Measurements from ENCODE around the gene TECTA.

DNA sequence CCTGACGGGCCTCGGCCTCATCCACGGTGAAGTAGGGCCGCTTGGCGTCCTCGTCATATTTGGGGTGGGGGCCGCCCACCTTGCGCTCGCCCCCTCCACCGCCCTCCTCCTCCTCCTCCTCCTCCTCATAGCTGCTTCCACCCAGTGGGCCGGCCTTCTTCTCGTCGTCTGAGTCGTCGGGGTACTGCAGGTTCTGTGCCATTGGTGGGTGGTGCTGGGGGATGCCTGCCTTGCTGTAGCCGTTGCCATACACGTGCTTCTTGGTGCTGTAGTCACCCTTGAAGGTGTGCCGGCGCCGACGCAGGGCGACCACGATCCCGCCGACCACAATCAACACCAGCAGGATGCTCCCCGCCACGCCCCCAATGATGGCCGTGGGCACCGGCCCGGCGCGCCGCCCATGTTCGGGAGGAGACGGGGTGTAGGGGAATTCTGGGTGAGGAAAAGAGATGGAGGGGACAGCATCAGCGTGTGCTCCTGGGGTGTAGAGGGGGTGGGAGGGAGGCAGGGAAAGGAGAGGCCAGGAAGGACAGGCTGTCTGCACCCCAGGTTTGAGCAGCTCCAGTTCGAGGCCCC lies 64.0 kb downstream of the NECTIN1 start:
- PRO-cap, 8 experiments: no peak in any of the 8 experiments

DNA sequence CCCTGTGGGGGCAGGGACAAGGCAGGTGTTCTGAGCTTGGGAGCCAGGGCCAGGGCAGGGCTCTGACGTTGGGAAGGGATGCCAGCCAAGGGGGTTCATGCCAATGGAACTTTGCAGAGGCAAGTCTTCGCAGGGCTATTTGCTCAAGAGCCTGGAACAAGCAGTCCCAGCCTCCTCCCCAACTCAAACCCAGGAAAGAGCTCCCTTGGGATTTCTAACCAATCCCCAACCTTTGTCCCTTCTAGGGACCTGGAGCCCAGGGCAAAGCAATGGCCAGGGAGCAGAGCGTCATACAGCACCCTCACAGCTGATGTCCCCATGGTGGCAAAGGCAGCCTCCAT lies 144.0 kb downstream of the TRIM29 start:
- PRO-cap, 8 experiments: no peak in any of the 8 experiments

DNA sequence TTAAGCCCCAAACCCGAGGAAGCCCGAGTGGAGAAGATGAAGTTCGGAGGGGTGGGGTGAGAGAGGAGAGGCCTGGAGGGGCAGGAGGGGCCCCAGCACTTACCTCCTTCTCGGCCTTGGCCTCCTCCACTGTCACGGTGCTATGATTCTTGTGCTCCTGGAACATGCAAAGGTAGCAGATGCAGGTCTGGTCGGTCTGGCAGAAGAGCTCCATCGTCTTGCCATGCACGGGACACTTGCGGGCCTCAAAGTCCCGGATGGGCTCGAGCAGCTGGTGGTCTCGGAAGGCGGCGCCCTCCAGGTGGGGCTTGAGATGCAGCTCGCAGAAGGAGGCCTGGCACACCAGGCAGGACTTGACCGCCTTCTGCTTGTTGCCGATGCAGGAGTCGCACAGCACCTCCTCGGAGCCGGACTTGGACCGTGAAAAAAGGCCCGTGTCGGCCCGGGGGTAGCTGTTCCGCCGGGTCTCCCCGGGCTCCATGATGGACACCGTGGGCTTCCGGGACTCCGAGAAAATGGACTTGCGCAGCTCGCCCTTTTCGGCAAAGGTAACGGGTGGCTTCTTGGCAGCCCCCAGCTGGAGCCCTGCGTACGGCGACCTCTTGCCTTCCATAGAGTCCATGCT lies 676 bp downstream of the TRIM29 start:
- PRO-cap, 8 experiments: no peak in any of the 8 experiments

DNA sequence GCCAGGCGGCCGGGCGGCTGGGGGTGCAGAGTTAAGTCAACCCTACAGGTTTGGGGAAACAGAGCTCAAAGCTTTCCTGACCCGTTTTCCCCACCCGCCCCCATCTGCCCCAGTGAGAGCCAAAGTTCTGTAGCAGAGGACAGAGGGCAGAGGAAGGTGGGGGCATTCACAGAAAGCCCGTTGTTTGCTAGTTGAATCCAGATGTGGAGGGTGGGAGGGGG lies 13.0 kb upstream of the OAF start:
- PRO-cap, 8 experiments: no peak in any of the 8 experiments

DNA sequence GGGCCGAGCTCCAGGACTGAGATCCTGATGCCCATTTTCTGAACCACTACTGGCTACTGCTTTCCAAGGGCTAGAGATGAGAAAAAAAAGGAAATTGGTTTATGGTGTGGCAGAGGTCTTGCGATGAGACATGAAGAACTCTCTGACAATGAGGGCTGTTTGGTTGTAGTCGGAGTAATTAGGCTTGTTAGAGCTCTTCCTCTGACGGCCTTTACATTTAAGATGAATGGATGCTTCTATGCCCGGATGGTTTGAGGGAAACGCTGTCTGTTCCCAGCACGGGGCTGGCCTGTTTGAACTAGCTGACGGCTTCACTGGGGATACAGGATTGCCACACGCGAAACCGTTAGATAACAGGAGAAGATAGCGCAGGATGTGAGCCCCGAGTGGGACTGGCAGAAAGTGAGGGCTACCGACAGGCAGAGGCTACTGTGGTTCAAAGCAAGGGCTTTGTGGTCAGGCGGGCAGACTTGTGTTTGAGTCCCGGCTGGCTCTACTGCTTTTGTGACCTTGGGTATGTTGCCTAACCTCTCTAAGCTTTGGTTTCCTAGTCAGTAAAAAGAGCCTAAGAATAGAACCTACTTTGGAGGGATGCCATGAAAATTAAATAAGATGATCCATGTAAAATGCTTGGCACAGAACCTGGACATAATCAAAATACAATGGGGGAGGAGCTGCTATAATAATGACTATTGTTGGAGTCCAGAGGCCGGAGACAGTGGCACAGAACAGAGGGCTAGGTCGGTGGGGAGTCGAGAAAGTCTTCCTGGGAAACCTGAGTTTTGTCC lies 2.8 kb upstream of the OAF start:
- PRO-cap, 8 experiments: peak in 5 of 8 experiments; most common plus-strand start position 467 of the sequence (in 2); most common minus-strand start position 386 of the sequence (in 3)

GRCh38 chr11:120301834-120302663 lies 23.1 kb upstream of the TLCD5 start:
- PRO-cap, 8 experiments: no peak in any of the 8 experiments

DNA sequence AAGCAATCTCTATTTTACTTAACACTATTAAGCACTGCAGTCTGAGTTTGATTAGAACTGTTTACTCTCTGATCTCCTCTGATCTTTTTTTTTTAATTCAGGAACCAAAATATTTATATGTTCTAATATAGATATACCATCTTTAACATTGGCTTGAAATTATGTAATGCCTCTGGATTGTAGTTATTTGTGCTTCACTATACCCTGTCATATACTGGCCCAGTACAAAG lies 35.9 kb downstream of the ARHGEF12 start:
- PRO-cap, 8 experiments: no peak in any of the 8 experiments

DNA sequence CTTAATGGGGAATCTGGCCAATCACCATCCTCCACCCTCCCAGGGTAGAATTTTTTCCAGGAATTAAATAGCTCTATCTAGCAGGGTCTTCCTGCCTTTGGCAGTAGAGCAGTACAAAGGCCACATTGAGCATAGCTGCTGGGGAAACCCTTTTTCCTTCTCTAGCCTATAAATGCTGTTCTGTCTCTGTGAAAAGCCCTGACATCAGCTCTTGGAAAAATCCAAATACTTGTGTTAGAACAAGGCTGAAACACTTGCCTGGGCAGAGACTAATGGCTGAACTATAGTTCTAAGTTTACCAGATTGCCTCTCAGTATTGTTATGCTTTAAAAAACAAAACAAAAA lies 55.1 kb downstream of the ARHGEF12 start:
- PRO-cap, 8 experiments: no peak in any of the 8 experiments

- PRO-cap, 8 experiments: no peak in any of the 8 experiments
Measured at GRCh38 chr11:120446578-120447167, 64.9 kb upstream of the GRIK4 start.

DNA sequence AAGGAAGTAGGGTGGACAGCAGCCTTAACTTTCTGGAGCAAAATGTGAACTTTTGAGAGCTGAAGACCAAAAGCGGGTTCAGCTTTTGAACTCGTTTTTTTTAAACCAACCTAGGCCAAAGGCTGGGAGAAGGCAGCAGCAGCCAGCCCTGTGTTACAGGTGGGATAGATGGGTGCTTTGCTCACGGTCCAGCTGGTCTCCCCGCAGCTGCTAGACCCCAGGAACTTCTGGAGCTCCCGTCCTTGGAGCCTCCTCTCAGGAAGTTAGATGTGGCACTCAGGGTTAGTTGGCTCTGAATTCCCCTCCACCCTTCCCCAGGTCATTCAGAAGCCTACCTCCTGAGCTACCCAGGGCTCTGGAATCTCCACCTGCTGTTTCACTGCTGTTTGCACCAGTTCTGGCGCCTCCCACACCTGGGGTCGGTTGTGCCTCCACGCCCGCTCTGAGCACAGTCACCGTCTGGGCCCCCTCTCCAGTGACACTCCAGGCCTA lies 51.9 kb downstream of the GRIK4 start:
- PRO-cap, 8 experiments: no peak in any of the 8 experiments

- PRO-cap, 8 experiments: no peak in any of the 8 experiments
Measured at GRCh38 chr11:120563937-120564505, 52.5 kb downstream of the GRIK4 start.

- PRO-cap, 8 experiments: no peak in any of the 8 experiments
Measured at GRCh38 chr11:120956638-120957255, 67.2 kb upstream of the TBCEL start.

- PRO-cap, 8 experiments: no peak in any of the 8 experiments
Measured at GRCh38 chr11:121101019-121101397, at the start of gene TECTA. Gene TECTA (plus strand): TSS chr11:121101243.

- PRO-cap, 8 experiments: no peak in any of the 8 experiments
Measured at GRCh38 chr11:121383577-121384180, 68.4 kb upstream of the SORL1 start.

DNA sequence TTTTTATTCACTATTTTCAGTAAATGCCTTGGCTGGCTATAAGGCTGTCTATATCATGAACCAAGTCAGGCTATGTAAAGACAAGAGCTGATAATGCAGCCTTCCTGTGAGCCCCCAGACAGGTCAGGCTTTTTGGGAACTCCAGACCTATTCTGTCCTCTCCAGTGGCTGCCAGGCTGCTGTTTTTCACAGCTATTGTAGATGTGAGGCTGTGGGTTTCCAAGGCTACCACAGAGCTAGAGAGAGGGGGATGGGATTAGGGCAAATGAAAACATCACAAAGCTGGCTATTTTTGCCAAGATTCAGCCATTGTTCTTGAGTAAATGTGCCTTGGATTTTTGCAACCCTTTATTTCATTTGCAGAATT lies 56.3 kb downstream of the SORL1 start:
- PRO-cap, 8 experiments: no peak in any of the 8 experiments

DNA sequence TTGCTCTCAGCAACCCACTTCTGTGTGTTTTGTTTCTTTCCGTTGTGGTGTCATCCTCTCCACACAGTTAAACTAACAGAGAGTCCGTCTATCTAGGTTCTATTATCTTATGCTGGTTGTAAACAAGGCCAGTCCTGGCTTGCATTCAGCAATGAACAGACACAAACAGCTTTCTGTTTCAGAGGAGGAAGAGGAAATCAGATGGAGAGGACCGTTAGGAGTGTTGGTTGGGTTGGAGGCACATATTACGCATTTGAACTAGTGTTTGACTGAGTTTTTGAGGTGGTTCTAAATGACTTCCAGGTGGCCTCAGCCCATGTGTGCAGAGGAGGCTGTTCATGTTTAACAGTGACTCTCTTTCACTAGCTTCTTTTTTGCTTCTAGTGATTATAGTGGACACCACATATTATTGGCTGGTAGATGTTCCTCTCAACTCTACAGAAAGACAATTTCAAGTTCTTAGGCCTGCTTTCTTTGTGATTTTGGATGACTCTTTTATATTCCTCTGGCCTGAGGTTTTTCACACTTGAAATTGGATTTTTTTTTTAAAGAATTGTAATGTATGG lies 130.3 kb downstream of the SORL1 start:
- PRO-cap, 8 experiments: no peak in any of the 8 experiments

- PRO-cap, 8 experiments: peak in 2 of 8 experiments; most common plus-strand start chr11:121589341 (in 2)
Measured at GRCh38 chr11:121589092-121589445, 137.0 kb downstream of the SORL1 start.

DNA sequence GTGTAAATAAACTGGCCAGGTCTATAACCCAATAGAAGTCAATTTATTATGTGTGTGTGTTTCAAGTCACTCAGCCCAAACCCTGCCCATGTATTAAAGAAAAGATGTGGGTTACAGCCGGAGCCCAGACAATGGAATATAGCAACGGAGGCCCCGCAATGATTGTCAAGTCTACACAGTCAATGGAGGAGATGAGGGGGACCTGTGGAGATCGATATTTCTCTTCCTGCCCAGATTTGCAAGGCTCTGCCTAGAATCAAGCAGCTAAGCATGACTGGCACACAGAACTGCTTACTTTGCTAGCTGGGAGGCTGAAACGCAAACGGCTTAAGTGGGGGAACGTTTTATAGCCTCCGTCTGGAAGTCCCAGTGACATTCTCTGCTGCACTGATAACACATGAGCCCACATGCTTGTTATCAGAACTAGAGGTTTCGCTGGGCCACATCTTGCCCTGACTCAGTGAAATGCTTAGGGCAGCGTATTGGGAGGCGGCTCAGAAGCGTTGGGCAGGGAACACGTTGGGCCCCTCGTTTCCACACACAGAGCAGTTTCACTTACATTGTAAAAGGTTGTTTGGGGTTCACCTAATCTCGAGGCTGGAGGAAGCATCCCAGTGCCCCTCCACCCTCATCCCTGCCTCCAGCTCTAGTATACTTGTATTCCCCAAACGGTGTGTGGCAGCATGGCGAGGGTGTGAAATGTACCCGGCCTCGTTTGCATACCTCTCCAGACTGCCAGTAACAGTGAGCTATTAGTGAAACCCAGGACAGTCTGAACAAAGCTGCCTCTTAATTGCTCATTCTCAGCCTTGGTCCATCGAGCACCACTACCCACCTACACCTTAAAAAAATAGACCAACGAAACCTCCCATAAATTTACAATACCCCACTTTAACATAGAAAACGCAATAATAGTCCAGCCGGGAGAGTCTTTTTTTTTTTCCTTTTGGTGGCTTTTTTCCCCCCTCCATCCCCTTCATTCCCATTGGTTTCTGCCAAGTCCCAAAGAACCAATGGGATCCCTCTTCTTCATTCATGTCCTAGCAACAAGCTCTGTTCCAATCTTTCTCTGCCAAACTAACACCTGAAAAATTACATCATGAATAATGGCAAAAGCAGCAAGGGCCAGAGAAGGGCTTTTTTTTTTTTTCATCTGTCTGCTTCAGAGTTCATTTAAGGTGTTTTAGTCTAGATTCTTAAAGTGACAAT lies 219.3 kb downstream of the SORL1 start:
- PRO-cap, 8 experiments: no peak in any of the 8 experiments

- PRO-cap, 8 experiments: peak in 3 of 8 experiments; most common minus-strand start chr11:121827239 (in 3)
Measured at GRCh38 chr11:121827145-121827345, 289.0 kb downstream of the BLID start.

- PRO-cap, 8 experiments: no peak in any of the 8 experiments
Measured at GRCh38 chr11:121829053-121829825, 286.8 kb downstream of the BLID start.